RPMI7951 (cell line): ENCODE measurements around a stretch of chr6.

GRCh38 chr6:2480564-2481011 is 235.2 kb upstream of the GMDS start:
- RAMPAGE, long total RNA = no peak

DNA sequence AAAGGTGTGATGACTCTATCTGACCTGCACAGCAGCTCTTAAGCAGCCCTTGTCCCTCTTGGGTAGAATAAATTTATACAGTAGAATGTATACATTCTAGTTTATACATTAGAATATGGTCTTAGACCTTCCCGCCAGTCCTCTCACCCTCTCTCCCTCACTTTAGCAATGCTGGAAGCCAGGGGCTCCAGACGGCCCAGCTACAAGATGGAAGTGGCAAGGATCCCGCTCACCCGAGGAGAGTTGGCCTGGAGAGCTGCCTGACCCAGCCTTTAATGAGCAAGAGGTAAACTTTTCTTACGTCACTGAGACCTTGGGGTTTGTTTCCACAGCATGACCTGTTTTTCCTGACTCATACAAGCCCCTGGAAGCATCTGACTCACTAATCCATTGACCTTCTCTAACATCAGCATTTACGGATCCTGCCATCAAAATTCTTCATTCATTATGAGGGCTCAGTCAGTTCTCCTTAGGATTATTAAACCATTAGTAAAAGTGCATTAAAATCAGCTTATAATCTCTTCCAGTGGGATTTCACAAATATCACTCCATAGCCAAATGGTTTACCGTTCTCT is 120.4 kb downstream of the MYLK4 start:
- RAMPAGE, long total RNA = no peak

DNA sequence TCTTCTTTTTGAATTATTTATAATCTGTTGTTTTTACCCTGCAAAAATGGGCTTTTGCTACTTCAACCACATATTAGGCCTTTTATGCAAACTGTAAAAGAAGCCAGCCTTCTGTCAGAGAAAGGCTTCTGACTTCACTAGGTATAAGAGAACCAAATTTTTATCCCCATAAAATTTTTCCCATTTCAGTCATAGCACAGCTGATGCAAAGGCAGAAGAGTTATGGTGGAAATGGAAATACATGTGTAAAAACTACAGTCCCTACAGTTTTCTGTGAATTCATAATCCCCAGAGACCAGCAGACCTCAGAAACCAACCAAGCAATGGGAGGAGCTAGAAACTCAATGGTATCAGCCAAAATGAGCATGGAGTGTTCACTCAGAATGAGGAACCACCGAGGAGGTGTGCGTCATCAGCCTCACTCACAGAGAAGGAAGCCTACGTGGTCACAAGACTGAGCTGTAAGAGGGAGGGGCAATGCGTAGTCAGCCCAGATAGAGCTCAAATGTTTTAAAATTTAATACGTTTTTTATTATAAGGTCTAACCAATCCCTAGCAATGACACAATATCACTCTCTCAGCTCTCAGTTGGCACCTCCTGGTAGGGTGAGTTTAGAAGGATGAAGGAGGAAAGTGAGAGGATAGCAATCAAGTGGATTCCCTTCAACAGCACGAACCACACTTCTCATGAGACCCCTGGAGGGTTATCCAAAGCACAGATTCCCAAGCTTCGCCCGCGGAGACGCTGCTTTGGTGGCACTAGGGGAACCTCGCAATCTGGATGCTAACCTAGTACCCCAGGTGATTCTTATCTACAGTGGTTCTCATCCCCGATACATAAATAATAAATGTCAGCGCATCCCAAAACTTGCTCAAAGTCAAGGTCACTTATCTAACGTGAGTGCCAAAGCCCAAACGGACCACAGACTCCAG is 17.4 kb downstream of the MYLK4 start:
- RAMPAGE, long total RNA = no peak

GRCh38 chr6:2779059-2779934 is 14.1 kb downstream of the WRNIP1 start:
- RAMPAGE, long total RNA = no peak

GRCh38 chr6:2783958-2784498 is 18.8 kb downstream of the WRNIP1 start:
- RAMPAGE, long total RNA = no peak

DNA sequence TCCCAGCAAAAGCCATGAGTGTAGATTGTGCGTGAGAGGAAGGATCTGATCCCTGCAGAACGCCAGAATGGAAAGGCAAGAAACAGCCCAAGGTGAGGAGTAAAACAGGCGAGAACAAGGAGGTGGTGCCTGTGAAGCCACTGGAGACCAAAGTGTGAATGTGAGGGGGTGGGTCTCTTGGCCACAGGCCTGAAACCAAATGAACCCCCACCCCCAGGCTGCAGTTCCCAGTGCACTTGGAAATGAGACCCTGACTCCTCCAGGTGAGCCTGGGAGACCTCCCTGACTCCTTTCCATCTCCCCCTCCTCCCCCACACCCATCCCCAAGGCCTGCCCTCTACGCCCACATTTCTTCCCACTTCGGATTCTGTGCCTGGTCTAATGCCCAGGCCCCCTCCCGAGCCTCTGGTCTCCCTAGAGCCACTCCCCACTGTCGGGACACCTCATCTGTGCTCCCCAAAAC is 1.7 kb downstream of the SERPINB9 start:
- RAMPAGE, long total RNA = no peak

DNA sequence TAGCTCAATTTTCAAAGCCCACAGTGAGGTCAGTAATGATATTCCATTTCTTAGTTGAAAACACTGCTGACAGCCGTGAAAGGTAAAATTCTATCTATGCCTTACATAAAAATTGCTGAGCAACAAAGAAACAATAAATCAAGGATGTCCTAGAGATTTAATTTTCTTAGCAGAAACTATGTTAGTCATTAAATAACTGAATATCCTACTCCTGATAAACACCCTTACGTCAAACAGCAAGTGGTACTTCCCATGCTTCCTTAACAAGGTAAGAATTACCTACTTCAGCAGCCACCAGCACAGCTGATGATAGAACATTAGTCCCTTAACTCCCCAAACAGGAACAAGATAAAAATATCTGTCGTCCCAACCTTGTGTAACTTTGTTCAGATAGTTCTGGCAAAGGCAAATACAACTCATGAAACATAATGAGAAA is 8.8 kb downstream of the SERPINB6 start:
- RAMPAGE, long total RNA = no peak

DNA sequence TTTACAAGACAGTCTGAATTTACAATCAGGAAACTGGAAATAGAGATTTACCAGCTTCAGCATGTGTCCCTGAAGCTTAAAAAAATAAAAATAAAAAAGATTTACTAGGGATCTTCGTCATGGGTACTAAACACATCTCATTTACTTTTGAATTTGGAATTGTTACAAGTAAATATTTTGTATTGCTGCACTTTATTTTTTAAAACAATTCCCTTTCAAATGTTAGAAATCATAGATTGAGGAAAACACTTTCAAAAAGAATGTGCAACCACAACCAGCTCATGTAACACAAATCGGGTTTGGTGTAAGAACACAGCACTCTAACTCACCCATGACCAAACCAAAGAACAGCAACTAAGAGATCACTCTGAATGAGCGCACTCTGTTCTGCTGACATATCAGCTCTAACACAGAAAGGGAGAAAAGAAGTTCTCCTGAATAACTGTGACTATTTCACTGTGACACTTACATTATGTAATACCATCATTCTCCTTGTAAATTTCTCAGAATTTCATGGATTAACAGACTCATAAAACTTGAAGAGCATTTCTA is 6.8 kb upstream of the SERPINB6 start:
- RAMPAGE, long total RNA = no peak

GRCh38 chr6:3077347-3078158 is 9.3 kb downstream of the RIPK1 start:
- RAMPAGE, long total RNA = no peak

- RAMPAGE, long total RNA = no peak
Measured at GRCh38 chr6:3088923-3089898, 20.9 kb downstream of the RIPK1 start.

DNA sequence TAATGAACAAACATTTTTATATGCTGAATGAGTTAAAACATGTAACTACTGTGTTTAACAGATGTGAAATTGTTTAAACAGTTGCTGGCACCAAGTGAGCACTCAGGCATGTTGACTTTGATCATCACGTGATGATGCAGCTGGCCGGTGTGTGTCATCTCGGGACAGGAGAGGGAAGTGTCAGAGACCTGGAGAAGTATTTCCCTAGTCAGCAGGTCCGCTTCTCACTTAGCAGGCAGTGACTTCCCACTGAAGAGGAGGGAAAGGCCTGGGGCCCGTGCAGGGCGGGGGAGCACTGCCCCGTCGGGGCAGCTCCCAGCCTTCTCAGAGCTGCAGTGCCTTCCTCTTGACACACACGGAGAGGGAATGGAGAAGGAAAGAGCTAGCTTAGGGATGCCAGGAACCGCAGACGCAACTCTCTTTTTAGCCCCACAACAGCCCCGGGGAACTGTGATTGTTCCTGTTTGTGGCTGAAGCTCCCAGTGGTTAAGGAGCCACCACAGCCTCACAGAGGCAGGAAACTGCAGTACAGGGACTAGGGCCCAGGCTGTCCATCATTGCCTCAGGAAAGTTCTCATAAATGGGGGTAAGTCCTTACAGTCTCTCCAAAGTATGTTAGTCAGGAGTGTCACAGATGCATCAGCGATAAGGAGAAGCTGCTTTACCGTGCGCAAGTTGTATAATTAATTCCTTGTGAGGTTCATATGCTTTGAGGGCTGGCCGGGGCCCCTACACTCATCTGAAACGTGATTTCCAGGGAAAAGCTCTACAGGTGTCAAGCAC is 17.9 kb downstream of the TUBB2A start:
- RAMPAGE, long total RNA = no peak

GRCh38 chr6:3178758-3179232 is 21.5 kb upstream of the TUBB2A start:
- RAMPAGE, long total RNA = no peak

GRCh38 chr6:3281761-3282163 is 23.0 kb downstream of the PSMG4 start:
- RAMPAGE, long total RNA = no peak

GRCh38 chr6:3329460-3330126 is 70.8 kb downstream of the PSMG4 start:
- RAMPAGE, long total RNA = no peak

DNA sequence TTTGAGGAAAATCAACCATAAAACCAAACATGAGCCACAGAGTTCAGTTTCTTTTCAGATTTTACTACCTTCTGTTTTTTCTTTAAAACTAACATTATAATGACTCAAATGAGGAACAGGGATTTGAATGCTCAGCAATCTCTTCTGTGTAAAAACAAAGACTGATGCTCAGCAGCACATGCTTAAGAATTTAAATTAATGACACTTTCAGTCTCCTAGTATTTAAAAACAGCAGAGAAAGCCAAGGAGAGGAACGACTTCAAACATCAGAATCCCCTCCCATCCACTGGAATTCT is 72.8 kb downstream of the PSMG4 start:
- RAMPAGE, long total RNA = no peak

- RAMPAGE, long total RNA = no peak
Measured at GRCh38 chr6:3355294-3355462, 96.4 kb downstream of the PSMG4 start.

GRCh38 chr6:3368600-3369232 is 88.1 kb downstream of the SLC22A23 start:
- RAMPAGE, long total RNA = no peak

- RAMPAGE, long total RNA = no peak
Measured at GRCh38 chr6:3375928-3376753, 80.7 kb downstream of the SLC22A23 start.

DNA sequence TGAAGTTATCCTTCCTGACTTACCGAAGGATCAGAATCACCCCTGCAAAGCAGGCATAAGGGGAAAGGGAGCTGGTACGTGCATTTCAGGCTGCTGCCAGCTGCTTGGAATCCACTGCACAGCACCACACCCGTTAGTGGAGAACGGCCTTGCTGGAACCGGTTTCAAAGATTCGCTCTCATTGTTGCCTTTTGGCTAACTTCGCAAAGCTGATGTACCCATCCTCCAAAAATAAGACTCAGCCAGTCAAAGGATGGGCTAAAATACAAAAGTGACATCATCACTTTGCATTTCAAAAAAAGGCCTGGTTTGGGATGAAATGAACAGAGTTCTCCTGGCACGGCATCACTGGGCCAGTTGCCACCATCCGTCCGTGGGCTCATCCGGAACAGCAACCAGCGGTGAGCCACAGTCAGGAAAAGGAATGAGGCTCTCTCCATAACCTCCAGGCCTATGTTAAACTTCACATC is 67.1 kb downstream of the SLC22A23 start:
- RAMPAGE, long total RNA = no peak

DNA sequence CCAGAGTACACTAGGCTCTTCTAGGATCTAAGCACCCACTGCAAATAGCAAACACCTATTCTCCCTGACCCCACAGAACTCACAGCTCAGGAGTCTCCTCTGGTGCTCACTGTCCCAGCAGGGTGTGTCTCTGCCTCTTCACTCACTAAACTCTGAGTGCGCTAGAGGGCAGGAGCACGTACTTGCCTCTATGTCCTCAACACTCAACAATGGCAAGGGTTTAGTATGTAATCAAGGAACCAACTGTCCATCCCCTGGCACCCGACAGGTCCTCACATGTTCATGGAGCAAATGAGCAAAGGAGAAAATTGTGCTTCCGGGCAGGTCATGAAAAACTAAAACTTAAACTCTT is 54.3 kb downstream of the SLC22A23 start:
- RAMPAGE, long total RNA = no peak